Measurements from ENCODE around the gene PI16.

GRCh38 chr6:36200195-36200471 lies 3.6 kb downstream of the BRPF3 start:
- PRO-cap: no peak
- RRBS, 2 experiments: 94 to 100% methylated on average over 2 of the region's 11 CpGs

- PRO-cap: no peak
- RRBS, 2 experiments: no CpG with 5 or more reads among the region's 27 CpGs
Measured at GRCh38 chr6:36200472-36201766, 4.4 kb downstream of the BRPF3 start.

GRCh38 chr6:36368920-36369430 lies 18.5 kb downstream of the ETV7 start:
- PRO-cap: no peak
- RRBS, 2 experiments: no CpG with 5 or more reads among the region's 11 CpGs

DNA sequence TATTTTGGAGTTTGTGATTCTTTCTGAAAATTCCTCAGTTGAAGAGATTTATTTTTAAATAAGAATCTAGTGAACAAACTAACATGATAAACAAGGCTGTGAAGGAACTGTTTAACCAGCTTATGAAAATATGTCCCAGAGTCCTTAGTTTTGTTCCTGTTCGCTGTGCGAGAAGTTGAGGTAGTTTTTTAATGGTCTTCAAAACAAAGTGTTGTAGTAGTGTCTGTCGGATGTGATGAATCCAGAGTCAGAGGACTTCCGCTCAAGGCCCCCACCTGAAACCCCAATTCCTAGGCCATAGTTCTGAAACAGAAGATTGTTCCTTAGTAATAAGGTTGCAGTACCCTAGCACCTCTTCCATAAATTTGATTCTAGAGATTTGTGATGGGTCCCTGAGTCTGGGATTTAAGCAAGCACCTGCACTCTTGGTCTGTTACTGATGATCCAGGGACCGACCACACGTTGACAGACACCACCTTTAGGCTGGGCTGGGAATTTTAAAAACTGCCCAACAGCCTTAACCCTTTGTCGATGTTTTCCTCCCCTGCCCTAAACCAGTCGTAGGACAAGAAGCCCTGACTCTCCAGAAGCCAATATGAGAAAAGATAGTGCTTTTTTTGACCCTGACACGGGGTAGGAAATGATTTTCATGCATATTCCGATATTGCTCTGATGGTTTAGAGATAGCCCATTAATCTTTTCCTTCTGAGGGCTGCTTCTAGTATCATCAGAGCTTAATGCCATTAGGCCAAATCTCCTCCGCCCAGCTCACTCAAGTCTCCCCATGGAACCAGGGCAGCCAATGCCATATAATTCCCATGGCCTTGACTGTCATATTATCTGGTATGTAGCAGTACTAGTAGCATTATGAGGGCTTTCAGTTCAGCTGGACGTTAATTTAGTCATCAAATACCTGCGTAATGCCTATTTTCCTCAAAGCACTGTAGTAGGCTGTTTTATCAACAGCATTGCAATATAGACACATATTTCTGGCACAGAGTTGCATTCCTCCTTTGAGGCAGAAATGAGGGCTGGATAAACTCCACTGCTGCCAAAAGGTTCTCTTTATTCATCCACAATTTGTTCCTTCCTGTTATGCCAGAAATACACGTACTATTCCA lies 1.3 kb downstream of the KCTD20 start:
- PRO-cap: no peak
- RRBS, 2 experiments: no CpG with 5 or more reads among the region's 14 CpGs

- PRO-cap: no peak
- RRBS, 2 experiments: no CpG with 5 or more reads among the region's 6 CpGs
Measured at GRCh38 chr6:36605162-36605665, 11.1 kb downstream of the SRSF3 start.

- PRO-cap: no peak
- RRBS, 2 experiments: no CpG with 5 or more reads among the region's 20 CpGs
Measured at GRCh38 chr6:36755621-36756471, 58.2 kb downstream of the RAB44 start.

DNA sequence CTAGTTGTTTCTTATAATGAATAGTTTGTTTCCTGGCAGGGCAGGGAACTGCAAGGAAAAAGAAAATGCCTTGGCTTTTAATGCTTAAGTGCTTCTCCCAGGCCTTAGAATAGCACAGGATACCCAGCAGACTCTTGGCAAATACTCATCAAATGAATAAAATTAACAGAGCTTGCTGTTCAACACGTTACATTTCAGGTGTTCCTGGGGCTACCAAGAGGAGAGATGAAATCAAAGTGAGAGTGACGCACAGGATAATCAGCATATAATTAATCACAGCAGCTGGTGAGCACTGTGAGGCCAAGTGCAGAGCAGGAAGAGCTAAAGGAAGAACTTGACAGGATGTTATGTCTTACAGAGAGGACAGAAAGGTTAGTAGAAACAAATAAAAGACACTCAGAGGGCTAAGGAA lies 8.8 kb downstream of the PPIL1 start:
- PRO-cap: no peak
- RRBS, 2 experiments: no CpG with 5 or more reads among the region's 2 CpGs

GRCh38 chr6:36907769-36908380 lies 22.1 kb downstream of the C6orf89 start:
- PRO-cap: no peak
- RRBS, 2 experiments: no CpG with 5 or more reads among the region's 6 CpGs

- PRO-cap: no peak
- RRBS, 2 experiments: no CpG with 5 or more reads among the region's 3 CpGs
Measured at GRCh38 chr6:36908557-36909164, 22.9 kb downstream of the C6orf89 start.

- PRO-cap: no peak
- RRBS, 2 experiments: no CpG with 5 or more reads among the region's 5 CpGs
Measured at GRCh38 chr6:36944493-36944917, 10.0 kb upstream of the PI16 start.

GRCh38 chr6:36954157-36955132 lies at the start of gene PI16:
Gene PI16 (plus strand): TSS chr6:36954738.
- PRO-cap: no peak
- RRBS, 2 experiments: no CpG with 5 or more reads among the region's 17 CpGs

GRCh38 chr6:36972271-36972907 lies 13.6 kb downstream of the MTCH1 start:
- PRO-cap: no peak
- RRBS, 2 experiments: no CpG with 5 or more reads among the region's 12 CpGs

DNA sequence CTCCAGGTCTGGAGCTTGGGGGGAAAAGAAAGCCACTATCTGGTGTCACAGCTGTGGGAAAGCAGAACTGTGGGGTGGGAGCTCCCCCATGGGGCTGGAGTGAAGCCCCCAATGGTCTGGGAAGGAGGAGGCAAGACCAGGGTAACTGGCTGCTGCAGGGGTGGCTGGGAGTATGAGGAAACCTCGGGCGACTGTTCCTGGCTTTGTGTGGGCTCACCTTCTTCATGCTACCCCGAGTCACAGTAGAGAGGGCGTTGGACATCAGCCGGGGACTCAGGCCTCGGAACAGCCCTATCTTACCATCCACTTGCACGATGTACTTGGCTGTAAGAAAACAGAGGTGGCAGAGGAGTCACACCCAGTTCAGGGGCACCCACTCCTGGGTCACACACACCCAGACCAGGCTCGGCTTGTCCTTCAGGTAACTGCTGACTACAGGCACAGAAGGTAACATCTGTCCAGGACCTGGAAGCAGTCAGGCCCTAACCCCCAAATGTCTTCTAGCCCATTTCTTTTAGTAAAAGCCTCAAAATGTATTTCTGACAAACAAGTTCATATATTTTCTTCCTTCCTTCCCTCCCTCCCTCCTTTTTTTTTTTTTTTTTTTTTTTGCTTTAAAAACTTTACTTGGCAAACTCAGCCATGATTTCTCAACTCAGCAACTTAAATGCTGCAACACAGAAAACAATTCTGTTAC lies 7.6 kb downstream of the MTCH1 start:
- PRO-cap: no peak
- RRBS, 2 experiments: no CpG with 5 or more reads among the region's 8 CpGs

- PRO-cap: no peak
- RRBS, 2 experiments: no CpG with 5 or more reads among the region's 4 CpGs
Measured at GRCh38 chr6:37045183-37045571, 39.7 kb downstream of the FGD2 start.

- PRO-cap: no peak
- RRBS, 2 experiments: no CpG with 5 or more reads among the region's 13 CpGs
Measured at GRCh38 chr6:37048542-37049299, 43.3 kb downstream of the FGD2 start.

- PRO-cap: no peak
- RRBS, 2 experiments: no CpG with 5 or more reads among the region's 8 CpGs
Measured at GRCh38 chr6:37173685-37174287, 3.8 kb downstream of the PIM1 start.

- PRO-cap: no peak
- RRBS, 2 experiments: 82 to 88% methylated on average over 1 of the region's 4 CpGs
Measured at GRCh38 chr6:37183101-37183700, 13.2 kb downstream of the PIM1 start.

DNA sequence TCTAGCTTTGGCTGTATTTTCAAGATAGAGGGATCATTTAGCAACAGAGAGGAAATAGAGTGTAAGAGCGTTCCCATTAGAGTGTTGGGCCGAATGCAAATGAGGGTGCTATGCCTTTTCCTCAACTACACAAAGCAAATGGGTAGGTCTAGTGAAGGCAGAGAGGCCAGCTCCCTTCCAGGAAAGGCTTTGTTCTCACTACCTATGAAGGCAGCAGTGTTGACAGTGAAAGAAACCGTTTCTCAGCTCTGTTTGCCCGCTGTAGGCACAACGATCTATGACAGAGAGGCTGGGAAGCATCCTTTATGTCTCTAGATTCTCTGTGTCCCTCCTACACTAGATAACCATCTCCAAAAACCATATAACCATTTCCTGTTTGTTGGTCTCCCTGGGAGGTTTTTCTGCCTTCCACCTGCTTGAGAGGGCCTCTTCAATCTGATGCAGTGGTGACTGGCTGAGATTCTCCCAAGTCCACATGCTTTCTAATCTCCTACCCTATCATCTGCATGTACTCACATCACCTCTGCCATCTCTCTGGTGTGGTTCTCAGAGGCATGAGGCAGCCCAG lies 31.9 kb upstream of the TMEM217 start:
- PRO-cap: no peak
- RRBS, 2 experiments: no CpG with 5 or more reads among the region's 5 CpGs

GRCh38 chr6:37553388-37553999 lies 53.8 kb upstream of the CCDC167 start:
- PRO-cap: no peak
- RRBS, 2 experiments: no CpG with 5 or more reads among the region's 4 CpGs

DNA sequence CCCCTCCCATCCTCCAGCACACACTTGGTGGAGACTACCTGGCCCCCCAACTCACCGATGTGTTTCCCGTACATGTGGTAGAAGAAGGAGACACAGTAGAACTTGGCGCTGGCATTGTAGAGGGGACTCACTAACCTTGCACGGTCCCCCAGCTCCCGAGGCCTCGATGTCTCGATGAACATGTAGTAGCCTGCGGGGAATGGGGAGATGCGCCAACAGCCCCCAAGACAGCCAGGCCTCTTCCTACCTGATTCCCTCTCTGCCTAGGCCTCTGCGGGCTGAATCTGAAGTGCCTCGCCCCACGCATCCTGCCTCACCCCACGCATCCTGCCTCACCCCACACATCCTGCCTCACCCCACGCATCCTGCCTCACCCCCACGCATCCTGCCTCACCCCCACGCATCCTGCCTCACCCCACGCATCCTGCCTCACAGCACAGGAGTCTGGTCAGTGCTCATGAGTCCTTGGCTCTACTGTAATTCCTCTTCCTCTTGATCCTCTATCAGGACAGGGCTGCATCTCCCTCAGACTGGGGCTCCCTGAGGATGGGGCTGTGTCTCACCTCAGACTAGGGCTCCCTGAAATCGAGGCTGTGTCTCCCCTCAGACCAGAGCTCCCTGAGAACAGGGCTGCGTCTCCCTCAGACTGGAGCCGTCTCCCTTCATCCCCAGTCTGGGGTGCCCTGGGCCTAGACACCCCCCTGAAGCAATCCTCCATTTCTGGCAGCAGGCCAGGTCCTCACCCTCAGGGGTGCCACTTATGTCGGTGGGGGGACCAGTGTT lies 53.7 kb downstream of the MDGA1 start:
- PRO-cap: no peak
- RRBS, 2 experiments: no CpG with 5 or more reads among the region's 21 CpGs

All from astrocyte (in vitro differentiated cells and primary cell).